Breast (tissue), 4 donors: ENCODE measurements around the genes TOLLIP, DUSP8 and KRTAP5-3.

- PRO-cap, 3 experiments = no peak in any of the 3 experiments
- RRBS = no CpG with 5 or more reads among the region's 14 CpGs
Measured at GRCh38 chr11:820431-820965, 1.8 kb downstream of the PNPLA2 start.

- PRO-cap, 3 experiments = no peak in any of the 3 experiments
- RRBS = no CpG with 5 or more reads among the region's 19 CpGs
Measured at GRCh38 chr11:831488-831920, 1.2 kb upstream of the CD151 start.

GRCh38 chr11:833308-833876, 640 bp downstream of the CD151 start:
- PRO-cap, 3 experiments = peak in 3 of 3 experiments; most common plus-strand start chr11:833477 (in 1); most common minus-strand start chr11:833409 (in 2)
- RRBS = 1% methylated on average over 23 of the region's 39 CpGs

DNA sequence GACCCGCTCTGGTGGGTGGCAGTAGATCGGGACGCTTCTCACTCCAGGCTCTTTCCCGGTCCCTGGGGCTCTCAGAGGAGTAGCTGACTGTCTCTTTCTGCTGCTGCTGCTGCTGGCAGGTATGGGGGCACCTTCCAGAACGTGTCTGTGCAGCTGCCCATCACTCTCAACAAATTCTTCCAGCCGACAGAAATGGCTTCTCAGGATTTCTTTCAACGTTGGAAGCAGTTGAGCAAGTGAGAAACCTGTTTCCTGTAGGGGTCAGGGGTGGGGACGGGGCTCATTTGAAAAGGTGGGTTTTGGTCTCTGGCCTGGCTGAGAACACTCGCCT, 27.6 kb downstream of the MUC6 start:
- PRO-cap, 3 experiments = no peak in any of the 3 experiments
- RRBS = no CpG with 5 or more reads among the region's 9 CpGs

DNA sequence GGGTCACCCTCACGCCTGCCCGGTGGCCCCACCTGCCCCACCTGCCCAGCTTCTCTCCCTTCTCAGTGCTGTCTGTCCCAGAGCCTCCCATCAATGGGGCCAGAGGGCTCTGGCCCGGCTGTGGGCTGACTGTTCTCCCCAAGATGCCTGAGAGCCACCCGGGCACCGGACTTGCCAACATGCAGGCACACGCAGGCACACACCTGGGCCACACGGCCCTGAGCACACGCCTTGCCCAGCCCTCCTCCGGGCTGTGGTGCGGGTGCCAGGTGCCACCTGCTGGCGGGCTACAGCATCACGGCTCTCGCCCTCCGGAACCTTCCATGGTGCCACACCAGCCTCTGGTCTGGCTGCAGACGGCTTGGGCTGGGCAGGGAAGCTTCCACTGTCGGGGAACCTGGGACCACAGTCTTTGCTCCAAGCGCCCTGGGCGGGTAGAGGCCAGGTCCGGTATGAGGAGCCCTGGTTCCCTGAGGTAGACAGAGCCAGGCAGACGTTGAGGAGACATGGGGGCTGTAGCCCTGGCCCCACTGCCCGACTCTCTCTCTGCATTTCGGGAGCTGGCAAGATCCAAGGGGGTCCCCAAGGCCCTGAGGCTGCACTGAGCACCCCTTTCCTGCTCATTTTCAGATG, 14.6 kb upstream of the MUC6 start:
- PRO-cap, 3 experiments = no peak in any of the 3 experiments
- RRBS = 10% methylated on average over 14 of the region's 22 CpGs

DNA sequence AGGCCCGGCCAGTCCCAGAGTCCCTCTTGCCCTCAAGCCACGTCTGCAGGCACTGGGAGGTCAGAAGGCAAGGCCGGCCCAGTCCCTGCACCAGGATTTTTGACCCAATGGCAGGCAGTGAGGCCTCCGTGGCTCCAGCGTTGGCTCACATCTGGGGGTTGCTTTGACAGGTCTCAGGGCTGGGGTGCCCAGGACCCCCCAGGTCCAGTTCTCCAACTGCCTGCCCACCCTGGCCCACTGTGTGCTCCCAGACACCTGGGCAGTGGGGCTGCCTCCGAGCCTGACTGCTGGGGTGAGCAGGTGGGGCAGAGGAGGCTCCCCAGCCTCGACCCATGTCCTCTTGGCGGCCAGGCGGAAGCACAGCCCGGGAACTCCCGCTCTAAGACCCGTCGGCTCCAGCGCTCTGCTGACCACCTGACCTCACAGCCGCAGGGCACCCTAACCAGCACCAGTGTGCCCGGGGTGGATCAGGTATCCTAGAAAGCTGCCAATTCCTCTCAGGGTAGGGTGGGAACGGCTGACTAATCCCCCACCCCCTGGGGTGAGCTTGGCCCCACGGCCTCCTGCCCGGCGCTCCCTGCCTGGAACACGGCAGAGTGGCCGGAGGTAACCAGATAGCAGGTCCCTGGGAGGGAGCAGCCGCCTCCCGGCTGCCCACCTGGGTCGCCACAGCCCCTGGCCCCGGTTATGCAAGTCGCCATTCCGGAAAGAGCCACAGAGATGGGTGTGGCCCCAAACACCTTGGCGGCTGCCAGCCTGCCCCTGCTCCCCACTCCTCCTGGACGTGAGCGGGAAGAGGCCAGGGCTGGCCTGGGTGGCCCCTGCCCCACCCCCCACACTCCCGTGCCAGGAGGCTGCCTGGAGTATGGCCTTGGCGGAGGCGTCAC, 19.2 kb upstream of the MUC5B start:
- PRO-cap, 3 experiments = no peak in any of the 3 experiments
- RRBS = 35% methylated on average over 14 of the region's 34 CpGs

DNA sequence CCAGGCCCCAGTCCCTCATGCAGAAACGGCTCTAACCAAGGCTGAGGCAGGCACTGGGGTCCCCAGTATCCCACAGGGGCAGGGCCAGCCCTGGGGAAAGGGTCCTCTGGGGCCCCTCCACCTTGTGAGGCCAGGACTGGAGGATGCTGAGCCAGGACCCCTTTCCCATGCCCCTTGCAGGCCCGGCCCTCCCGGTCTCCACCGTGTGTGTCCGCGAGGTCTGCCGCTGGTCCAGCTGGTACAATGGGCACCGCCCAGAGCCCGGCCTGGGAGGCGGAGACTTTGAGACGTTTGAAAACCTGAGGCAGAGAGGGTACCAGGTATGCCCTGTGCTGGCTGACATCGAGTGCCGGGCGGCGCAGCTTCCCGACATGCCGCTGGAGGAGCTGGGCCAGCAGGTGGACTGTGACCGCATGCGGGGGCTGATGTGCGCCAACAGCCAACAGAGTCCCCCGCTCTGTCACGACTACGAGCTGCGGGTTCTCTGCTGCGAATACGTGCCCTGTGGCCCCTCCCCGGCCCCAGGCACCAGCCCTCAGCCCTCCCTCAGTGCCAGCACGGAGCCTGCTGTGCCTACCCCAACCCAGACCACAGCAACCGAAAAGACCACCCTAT, 17.9 kb downstream of the MUC5B start:
- PRO-cap, 3 experiments = no peak in any of the 3 experiments
- RRBS = 85% methylated on average over 10 of the region's 29 CpGs

DNA sequence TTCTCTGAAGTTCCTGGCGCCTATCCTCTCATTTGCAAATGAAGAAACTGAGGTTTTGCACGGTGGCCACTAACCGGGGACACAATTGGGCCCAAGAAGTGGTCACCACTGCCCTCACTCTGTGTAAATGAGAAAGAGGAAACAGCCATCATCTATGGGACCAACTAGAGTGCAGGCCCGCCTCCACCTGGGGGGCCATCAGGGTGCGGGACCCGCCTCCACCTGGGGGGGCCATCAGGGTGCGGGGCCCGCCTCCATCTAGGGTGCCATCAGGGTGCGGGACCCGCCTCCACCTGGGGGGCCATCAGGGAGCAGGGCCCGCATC, 812 bp downstream of the TOLLIP start:
- PRO-cap, 3 experiments = no peak in any of the 3 experiments
- RRBS = 67% methylated on average over 1 of the region's 11 CpGs

DNA sequence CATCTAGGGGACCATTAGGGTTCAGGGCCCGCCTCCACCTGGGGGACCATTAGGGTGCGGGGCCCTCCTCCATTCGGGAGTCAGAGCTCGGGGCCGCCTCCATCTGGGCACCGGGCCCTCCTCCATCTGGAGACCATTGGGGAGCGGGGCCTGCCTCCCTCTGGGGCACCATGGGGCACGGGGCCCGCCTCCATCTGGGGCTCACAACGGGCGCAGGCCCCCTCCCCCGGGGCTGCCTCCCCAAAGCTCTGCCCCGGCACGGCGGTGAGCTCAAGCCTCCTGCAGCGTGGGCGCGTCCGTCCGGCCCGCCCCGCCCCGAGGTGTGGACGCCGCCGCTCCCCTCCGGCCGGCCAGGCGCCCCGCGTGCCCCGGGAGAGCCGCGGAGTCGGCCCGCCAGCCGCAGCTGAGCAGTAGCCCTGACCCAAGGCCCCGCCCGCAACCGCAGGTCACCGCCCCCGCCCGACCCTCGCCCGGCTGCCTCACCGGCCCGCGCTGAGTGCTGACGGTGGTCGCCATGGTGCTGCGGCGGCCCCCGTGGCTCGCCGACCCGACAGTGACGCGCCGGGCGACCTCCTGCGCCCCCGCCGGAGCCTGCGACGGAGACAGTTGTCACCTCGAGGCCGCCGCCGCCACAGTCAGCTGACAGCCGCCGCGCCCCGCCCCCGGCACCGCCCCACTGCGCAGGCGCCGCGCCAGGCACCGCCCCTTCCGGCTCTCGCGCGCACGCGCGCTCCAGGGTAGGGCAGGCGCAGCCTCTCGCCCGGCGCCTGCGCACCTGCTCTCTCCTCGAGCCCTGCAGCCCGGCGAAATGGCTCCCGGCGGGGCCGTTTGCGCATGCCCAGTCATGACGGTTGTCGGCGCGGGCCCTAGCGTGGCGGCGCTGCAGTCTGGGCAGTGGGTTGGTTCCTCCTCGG, at the start of gene TOLLIP:
TSS of gene TOLLIP (minus strand) at position 650 of the 914 bp plus-strand sequence.
- PRO-cap, 3 experiments = peak in 3 of 3 experiments; most common plus-strand start position 845 of the sequence (in 3); most common minus-strand start position 637 of the sequence (in 3)
- RRBS = 1% methylated on average over 73 of the region's 107 CpGs

GRCh38 chr11:1382726-1383744, 6.7 kb upstream of the BRSK2 start:
- PRO-cap, 3 experiments = peak in 3 of 3 experiments; most common plus-strand start chr11:1383061 (in 2); most common minus-strand start chr11:1382973 (in 2)
- RRBS = 1% methylated on average over 10 of the region's 61 CpGs

DNA sequence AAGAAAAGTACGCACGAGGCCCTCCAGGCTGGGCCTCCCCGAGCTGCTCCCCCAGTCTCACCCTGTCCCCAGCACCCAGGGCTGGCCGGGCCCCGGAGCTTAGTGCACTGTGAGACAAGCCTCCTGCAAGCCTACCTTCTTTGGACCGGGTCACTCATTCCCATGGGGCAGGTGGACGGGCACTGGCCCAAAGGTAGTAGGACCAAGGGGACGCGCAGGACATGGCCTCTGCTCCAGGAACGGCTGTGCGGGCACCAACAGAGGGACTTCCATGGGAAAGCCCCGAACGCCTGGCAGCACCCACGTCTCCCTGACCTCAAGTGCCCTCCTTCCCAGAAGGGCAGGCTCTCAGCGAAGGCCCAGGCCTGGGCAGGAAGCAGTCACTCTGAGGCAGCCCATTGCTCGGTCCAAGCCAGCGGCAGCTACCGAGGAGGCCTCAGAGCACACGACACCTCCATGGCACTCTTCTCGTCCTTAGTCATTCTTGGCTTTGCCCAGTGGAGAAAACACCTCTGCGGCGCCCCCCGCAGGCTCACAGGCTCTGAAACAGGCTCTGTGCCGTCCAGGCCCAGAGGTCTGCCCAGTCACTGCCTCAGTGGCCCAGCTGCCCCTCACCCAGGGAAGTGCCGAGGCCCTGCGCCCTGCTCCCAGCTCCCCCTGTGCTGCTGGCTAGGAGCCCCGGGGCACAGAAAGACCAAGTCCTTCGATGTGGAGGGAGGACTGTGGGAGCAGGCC, 3.8 kb downstream of the MOB2 start:
- PRO-cap, 3 experiments = no peak in any of the 3 experiments
- RRBS = 42% methylated on average over 3 of the region's 28 CpGs

DNA sequence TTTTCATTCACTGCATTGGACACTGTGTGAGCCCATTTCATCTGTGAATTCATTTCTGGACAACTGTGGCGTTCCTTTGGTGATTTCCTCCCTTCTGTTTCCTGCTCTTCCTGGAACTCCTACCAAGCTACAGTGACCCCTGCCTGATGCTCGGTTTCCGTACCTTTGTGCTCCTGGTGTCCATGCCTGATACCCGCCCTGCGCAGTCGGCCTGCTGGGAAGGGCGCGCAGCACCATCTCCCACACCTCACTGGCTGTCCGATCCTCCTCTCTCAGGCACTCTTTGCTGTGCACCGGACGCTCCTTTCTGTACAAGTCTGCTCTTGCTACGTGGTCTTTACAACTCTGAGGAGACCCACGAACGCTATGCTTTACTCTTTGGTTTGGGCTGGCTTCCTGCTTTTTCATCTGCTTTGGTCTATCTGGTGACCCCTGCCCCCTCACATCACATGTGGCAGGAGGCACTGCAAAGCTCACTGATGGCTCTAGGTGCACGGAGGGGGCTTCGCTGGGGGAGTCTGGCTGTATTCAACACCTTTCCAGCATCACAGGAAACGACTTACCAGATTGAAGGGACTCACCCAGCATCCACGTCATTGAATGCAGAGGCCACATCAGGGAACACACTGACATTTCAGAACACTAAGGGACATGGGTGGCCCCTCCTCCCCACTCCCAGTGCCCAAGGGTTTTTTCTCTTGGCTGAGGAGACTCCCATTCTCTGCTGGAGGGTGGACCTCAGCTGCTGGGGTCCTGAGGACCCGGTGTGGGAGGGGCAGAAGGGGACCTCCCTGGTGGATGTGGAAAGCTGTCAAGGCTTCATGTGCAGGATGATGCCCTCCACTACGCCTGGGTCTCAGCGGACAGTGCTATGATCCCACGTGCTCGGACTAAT, 27.0 kb upstream of the MOB2 start:
- PRO-cap, 3 experiments = no peak in any of the 3 experiments
- RRBS = no CpG with 5 or more reads among the region's 23 CpGs

DNA sequence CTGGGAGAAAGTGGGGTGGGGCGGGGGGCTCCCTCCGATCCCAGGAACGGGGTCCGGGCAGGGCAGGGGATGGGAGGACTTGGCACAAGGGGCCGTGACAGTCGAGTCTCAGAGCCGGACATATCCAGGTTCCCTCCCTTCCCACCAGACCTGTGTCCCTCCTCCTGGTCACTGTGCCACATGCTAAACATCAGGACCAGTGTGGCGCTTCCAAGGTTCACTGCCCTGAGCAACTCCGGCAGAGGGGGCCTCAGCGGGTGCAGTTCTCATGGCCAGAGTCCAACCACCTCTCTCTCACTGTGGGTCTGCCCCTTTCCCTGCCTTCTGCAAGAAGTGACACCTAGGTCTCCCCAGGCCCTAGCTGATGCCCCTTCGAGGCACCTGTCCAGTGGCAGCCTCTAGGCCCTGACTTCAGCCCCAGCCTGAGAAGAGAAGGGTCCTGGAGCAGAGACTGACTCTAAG, 2.0 kb downstream of the DUSP8 start:
- PRO-cap, 3 experiments = no peak in any of the 3 experiments
- RRBS = 61% methylated on average over 6 of the region's 11 CpGs

- PRO-cap, 3 experiments = peak in 3 of 3 experiments; most common plus-strand start chr11:1572488 (in 2); most common minus-strand start chr11:1571976 (in 2)
- RRBS = 2% methylated on average over 116 of the region's 186 CpGs
Measured at GRCh38 chr11:1571822-1572947, at the start of gene DUSP8. Gene DUSP8 (minus strand): TSS chr11:1572271.

GRCh38 chr11:1572948-1573184, 795 bp upstream of the DUSP8 start:
- PRO-cap, 3 experiments = peak in 2 of 3 experiments; most common plus-strand start chr11:1573027 (in 1); most common minus-strand start chr11:1573046 (in 1)
- RRBS = no CpG with 5 or more reads among the region's 25 CpGs

DNA sequence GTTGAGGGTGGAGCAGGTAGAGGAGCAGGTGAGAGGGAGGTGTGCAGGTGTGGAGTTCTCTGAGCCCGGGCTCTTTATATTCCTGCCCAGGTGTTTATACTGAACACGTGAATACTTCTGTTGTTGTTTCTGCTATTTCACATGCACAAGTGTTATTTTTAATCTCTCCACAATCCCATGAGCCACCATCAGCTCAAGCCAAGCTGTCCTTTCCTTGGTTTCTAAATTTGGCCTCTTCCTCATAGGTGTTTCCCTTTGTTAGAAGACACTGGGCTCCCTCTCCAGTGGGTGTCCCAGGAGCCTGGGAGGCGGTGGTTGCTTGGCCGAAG, at the start of gene KRTAP5-3:
TSS of gene KRTAP5-3 (minus strand) at position 67 of the 329 bp plus-strand sequence.
- PRO-cap, 3 experiments = no peak in any of the 3 experiments
- RRBS = no CpG with 5 or more reads among the region's 4 CpGs

GRCh38 chr11:1672417-1673714, 24.1 kb upstream of the KRTAP5-6 start:
- PRO-cap, 3 experiments = no peak in any of the 3 experiments
- RRBS = no CpG with 5 or more reads among the region's 23 CpGs

GRCh38 chr11:1689325-1690281, 7.4 kb upstream of the KRTAP5-6 start:
- PRO-cap, 3 experiments = no peak in any of the 3 experiments
- RRBS = 30% methylated on average over 8 of the region's 33 CpGs

GRCh38 chr11:1691101-1691728, 5.8 kb upstream of the KRTAP5-6 start:
- PRO-cap, 3 experiments = no peak in any of the 3 experiments
- RRBS = no CpG with 5 or more reads among the region's 15 CpGs

DNA sequence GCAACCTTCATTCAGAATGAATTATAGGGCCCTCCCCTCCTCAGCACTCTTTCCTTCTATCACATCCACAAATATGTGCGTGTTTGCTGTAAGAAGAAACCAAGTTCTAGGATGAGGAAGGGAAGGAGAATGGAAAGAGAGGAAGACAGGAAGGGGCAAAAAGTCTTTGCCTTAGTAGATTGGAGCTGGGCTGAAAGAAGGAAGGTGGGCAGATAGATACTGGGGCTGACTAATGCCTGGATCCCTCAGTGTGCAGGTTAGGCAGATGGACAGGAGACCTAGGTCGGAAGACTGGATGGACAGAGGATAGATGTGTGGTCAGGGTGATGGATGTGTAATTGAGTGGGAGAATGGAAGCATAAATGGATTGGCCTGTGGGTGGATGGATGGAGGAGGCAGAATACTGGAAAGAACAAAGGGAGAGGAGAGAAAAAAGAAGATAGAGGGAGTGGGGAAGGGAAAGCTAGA, 14.3 kb downstream of the IFITM10 start:
- PRO-cap, 3 experiments = no peak in any of the 3 experiments
- RRBS = no CpG with 5 or more reads among the region's 2 CpGs